M059J (cell line): ENCODE measurements around a stretch of chr1.

DNA sequence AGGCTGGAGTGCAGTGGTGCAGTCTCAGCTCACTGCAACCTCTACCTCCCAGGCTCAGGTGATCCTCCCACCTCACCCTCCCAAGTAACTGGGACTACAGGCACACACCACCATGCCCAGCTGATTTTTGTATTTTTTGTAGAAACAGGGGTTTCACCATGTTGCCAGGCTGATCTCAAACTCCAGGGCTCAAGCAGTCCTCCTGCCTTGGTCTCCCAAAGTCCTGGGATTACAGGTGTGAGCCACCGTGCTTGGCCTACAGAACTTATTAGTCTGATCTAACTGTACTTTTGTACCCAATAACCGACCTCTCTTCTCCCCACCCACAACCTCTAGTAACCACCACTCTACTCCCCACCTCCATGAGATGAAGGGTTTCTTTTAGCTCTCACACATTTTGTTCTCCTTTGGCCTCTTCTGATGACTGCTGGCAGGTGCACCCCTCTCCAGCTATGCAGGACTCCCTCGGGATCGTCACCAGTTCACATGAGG, 100.0 kb upstream of the ATP1A1 start:
- RAMPAGE, long total RNA, result no peak

DNA sequence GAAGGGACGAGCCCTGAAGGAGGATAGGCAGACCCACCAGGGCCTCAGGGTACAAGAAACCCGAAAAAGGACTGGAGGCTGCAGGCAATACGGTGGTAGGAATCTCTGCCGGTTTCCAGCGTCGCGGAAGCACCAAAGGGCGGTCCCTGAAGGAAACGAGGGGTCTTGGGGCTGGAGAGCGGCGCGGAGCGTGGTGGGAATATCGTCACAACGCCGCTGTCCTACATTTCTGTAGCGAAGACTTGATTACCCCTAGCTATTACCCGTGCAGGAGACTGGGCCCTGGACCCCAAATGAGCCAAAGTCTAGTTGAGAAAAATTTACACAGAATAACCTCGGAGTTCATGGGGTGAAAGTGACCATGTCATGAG, 1.3 kb downstream of the ATP1A1 start:
- RAMPAGE, long total RNA, result no peak

GRCh38 chr1:116374719-116375528, 1.9 kb downstream of the ATP1A1 start:
- RAMPAGE, long total RNA, result no peak

DNA sequence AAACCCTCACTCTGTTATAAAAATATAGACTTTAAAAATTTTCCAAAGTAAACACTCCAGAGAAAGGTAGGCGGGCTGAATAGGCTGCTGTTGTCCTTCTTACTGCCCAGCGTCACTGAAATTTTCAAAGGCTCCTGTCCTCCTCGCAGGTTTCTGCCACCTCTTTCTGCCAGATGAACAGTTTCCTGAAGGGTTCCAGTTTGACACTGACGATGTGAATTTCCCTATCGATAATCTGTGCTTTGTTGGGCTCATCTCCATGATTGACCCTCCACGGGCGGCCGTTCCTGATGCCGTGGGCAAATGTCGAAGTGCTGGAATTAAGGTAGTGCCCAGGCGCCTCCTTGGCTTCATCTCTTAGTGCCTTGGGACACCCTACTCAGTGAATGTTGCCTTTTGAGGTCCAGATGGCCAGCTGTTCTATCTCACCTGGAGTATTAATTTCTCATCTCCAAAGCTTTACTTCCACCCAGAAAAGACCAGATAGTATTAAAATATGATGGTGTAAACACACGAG, 22.0 kb downstream of the ATP1A1 start:
- RAMPAGE, long total RNA, result no peak

DNA sequence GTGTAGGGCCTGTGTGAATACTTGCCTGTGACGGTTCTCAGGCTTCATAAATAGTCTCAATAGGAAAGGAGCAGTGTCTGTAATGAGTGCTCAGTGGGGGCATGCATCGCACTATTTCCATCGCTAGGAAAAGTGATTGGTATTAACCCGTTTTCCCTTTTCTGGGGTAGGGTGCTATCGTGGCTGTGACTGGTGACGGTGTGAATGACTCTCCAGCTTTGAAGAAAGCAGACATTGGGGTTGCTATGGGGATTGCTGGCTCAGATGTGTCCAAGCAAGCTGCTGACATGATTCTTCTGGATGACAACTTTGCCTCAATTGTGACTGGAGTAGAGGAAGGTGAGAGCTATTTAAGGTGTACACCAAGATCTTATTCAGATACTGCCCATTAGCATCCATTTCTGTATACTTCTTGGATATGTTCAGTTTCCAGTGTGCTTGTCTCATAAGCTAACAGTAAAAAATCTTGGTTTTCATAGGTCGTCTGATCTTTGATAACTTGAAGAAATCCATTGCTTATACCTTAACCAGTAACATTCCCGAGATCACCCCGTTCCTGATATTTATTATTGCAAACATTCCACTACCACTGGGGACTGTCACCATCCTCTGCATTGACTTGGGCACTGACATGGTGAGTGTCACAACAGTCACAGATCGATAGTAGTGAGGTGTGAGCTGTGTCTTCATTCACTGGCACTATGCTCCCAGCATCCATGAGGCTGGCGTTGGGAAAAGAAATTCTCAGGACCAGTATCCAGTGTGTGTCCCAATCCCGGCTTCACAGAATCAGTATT, 25.6 kb downstream of the ATP1A1 start:
- RAMPAGE, long total RNA, result no peak

GRCh38 chr1:116475005-116475848, 95.6 kb downstream of the CD58 start:
- RAMPAGE, long total RNA, result no peak

- RAMPAGE, long total RNA, result no peak
Observed at GRCh38 chr1:116489030-116489857, 81.6 kb downstream of the CD58 start.

DNA sequence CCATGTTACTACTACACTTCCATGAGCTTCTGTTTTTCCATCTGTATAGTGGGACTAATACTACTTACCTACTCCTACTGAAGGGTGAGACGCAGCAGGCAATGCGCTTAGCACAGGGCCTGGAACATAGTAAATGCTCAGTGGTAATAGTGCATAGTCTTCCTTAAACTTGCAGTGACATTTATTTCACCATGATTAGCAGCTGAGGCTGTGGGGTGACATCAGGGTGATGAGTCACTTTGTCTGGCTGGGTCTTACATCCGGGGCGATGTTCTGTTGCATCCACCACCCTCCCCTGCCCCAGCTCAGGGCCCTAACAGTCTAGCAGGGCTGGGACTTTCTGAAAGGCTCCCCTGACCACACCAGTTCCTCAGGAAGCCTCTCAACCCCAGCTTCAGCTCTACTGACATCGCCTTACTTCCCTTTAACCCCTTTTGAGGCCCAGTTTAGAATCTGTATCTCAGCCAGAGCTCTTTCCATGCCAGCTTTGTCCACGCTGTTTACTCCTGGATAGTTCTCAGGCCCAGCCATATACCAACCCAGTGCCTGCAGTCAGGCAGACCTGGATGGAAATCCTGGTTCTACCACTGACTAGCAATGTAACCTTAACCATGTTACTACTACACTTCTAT, 66.4 kb downstream of the CD58 start:
- RAMPAGE, long total RNA, result no peak

- RAMPAGE, long total RNA, result no peak
Observed at GRCh38 chr1:116514856-116516088, 55.6 kb downstream of the CD58 start.

DNA sequence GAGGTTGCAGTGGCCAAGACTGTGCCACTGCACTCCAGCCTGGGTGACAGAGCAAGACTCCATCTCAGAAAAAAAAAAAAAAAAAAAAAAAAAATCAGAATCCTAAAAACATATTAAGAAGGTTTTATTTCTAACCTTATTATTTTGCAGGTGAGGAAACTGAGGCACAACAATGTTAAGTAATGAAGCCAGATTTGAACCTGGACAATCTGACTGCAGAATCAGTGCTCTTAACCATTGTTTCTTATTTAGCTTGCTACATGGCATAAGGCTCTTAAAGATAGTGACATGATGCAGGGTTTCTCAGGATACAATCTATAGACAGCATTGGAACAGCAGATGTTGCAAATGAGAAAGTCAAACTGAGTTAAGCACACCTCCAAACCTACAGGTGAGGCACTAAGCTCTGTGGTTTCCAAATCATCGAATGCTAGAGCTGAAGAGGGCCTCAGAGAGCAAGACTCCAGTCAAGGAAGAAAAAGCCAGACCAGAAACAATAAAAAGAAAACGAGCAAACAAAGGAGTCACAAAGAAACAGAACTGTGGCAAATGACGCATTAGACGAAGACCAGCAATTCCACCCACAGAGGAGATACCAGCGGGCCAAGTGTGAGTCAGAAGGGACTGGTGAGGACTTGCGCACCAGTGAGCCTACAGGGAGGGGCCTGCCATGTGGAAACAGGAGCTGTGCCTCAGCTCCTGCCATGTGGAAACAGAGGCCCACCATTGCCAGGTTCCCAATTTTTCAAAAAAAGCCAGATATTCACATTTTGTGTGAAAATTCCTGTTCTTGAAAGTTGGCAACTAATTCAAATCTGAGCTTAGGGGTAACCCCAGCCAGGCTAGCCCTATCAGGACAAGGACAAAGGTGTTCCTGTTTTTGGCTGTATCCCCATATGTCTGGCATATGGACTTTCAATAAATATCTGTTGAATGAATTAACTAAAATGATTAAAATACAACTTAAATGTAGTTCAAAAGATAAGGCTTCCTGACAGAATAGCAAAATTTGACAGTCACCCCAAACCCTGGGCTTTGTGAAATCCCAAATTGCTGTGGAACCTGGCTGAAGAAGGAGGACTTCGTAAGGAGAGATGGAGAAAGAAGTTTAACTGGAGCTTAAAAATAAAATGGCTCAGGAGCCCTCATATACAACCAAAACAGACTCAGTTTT, 14.3 kb downstream of the CD58 start:
- RAMPAGE, long total RNA, result no peak

- RAMPAGE, long total RNA, result no peak
Observed at GRCh38 chr1:116710238-116710727, 42.8 kb upstream of the IGSF3 start.

DNA sequence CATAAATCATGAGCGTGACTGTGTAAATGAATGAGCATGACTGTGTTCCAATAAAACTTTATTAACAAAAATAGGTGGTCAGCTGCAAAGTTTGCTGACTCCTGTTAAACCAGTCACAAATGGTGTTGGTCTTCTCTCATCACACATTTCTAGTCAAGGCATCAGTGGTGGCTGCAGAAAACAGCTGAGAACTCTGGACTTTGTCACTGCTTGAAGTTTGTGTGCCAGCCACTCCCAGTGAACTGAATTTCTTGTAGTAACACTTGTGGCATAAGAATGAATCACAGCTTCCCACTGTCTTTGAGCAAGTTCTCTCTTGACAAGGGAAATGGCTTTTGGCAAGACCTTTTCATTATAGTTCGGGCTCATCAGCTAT, 31.8 kb upstream of the CD2 start:
- RAMPAGE, long total RNA, result no peak

DNA sequence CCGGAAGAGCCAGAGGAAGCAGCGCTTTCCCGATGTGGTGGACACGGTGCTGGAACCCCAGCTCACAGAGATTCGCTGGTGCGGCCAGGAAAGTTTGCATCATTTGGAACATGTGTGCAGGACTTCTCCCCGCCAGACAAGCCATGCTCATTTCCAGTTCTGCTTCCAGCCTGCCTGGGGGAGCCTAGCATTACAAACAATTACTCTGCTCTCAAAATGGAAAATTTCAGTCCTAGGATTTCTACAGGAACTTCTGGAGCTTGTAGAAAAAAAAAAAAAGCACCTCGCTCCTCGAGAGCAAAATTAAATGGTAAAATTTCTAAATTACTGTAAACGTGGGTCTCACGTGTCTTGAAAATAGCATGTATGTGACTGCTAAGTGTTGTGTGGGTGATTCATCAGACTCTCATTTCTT, 62.0 kb upstream of the PTGFRN start:
- RAMPAGE, long total RNA, result no peak

- RAMPAGE, long total RNA, result no peak
Observed at GRCh38 chr1:116878322-116878543, 31.5 kb upstream of the PTGFRN start.

DNA sequence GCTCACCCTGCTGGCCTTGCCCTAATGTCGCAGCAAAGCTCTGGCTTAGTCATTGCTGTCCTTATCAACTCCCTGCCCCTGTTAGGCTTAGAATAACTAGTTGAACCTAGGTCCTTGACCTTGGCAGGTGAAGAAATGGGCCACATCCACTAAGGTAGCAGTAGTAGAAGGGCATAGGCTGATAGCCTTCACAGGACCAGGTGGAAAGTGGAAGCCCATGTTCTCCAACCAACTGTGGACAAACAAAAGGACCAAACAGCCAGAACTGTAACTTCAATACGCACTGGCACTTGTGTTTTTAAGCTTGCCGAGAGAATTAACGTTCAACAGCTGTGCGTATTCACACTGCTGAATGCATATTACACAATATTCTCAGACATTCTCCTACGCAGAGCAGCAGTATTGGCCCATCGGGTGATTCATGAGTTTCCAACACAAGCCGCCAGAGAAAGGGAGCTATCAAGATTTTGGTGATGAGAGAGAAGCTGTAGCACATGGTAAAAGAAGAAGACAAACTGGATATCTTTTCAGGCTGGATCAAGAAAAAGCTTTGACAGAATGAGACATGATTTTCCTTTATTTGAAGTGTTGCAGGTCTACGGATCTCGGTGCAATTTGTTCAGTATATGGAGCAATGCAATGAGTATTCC, 27.6 kb upstream of the PTGFRN start:
- RAMPAGE, long total RNA, result no peak

DNA sequence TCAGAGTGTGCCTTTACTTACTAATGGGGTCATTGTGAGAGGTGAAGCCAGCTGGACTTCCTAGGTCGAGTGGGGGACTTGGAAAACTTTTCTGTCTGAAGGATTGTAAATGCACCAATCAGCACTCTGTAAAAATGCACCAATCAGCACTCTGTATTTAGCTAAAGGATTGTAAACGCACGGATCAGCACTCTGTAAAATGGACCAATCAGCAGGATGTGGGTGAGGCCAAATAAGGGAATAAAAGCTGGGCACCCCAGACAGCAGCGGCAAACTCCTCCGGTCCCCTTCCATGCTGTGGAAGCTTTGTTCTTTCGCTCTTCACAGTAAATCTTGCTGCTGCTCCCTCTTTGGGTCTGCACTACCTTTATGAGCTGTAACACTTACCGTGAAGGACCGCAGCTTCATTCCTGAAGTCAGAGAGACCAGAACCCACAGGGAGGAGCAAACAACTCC, 38.0 kb downstream of the VTCN1 start:
- RAMPAGE, long total RNA, result no peak

DNA sequence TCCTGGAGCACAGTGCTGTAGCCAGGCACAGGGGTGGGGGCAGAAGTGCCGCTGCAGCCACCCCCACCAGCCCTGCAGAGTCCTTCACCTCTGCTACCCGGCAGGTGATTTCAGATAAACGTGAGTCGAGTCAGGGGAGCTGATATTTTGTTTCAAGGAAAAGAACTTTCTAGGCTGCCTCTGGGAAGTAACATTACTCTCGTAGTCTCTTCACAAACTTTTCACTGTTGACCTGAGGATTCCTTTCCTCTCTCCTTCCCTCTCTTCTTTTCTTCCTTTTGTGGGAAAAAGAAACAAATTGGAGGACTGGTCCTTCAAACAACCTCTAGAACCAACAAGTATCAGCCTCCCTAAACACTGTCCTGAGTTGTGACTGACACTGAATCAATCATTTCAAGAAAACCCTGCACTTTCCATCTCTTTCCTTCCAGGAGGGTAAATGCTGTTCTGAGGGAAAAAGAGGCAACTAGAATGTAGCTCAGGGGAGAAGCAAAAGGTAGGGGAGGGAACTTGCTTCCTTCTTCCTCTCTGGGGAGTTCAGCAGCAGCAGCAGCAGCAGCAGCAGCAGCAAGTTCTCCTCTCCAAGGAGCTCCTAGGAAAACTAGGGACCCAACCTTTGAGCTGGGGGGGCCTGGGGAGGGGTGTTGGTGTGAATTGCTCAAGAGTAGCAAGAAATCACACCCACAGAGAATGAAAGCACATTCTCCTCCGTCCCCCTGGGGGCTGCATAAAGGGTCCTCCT, 881 bp downstream of the VTCN1 start:
- RAMPAGE, long total RNA, result no peak

DNA sequence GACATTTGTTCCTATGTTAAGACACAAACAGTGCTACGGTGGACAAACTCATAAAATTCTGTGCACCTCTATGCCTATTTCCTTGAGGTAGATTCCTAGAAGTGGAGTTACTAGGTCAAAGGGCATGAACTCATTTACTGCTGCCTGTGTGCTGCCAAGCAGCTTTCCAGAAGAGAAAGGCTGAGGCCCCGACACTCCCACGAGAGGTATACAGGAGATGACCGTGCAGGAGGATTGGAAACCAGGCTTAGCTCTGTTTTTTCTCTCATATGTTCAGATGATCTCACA, 34.3 kb upstream of the TENT5C start:
- RAMPAGE, long total RNA, result no peak

DNA sequence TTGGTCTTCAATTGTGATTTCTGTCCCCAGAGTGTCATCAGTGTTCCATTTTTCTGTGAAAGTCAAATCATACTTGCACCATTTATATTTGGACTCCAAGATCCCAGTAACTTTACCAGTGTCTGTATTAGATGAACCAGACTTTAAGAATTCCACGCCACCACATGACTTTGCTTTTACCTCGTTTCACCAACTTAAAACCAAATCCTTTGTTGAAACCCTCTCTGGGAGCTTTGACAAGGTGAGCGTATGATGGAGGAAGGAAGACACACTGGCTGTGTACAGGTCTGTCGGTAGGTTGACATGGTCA, 35.5 kb downstream of the TENT5C start:
- RAMPAGE, long total RNA, result no peak

- RAMPAGE, long total RNA, result no peak
Observed at GRCh38 chr1:117826316-117826957, 103.0 kb downstream of the GDAP2 start.